Skeletal muscle cell (primary cell): ENCODE results near the genes NEK8 and ERAL1.

DNA sequence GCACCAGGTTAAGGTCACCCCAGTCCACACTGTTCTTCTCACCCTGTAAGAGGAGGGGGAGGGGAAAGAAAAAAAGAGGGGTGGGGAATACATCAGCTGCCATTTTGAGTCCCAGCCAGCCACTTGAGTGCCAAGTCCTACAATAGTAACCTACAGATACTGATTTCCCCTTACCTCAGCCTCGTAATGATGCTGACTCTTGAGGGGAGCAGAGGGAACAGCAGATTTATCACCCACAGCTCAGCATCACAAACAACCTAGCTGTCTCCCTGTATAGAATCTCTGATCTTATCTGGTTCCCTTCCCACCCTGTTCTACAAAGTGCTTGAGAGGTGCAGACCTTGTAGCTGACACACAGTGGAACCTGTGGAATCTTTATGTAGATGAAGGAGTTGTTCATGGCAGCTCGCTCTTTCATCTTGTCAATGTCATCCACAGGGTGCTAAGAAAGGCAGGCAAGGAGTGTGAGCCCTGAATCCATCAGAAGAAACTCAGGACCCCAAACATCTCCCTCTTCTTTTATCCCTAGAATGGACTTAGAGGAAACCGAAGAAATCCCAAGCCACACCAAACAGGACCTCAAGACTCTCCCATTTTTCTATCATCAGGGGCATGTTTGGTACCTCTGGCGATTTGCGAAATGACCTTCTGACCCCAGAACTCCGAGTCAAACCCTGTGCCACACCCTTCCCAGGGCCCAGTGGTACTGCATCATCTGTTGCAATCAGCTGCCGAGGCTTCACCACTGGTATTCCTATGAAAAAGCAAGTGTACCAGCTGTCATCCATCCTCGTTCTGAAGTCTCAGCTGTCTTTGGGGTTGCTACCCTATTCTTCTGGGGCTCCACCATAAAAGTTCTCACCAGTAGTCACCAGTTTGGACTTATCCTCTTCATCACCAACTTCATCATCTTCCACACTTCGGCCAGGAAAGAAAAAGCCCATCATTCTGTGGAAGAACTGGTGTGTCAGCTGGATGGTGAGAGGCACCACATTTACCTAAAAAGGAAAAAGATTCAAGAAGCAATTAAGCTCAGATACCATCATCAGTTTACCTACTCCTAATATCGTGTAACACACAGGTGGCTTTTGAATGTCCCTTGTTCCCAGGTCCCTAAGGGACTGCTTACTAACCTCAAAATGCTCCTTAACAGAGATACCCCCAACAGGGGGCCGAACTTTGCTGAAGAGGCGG, 2.2 kb upstream of the RSKR start:
- RRBS, result no CpG with 5 or more reads among the region's 12 CpGs

GRCh38 chr17:28619555-28620462, 5.8 kb upstream of the RSKR start:
- RRBS, result no CpG with 5 or more reads among the region's 8 CpGs

DNA sequence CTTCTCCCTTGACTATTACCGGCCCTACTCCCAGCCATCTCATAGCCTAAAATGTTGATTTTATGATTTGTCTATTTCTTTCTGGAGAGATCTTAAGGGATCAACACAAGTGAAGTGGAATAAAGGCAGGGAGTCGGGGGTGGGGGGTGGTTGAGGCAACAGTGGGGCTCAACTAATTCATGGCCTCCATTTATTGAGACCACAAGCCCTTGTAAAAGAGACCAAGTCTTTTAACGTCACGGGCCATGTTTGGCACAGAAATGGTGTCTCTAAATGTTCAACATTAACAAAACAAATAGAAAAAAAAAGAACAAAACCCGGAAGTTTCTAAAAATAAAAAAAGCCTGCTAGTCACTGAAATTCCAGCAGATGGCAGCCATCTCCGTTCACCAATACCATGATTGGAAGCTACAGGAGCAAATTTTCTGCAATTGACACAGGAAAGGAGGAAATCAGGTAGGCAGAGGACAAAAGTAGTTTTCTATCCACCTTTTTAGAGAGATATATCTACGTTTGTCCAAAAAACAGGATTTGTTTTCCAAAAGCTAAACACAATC, 1.8 kb upstream of the BLTP2 start:
- RRBS, result no CpG with 5 or more reads among the region's 7 CpGs

DNA sequence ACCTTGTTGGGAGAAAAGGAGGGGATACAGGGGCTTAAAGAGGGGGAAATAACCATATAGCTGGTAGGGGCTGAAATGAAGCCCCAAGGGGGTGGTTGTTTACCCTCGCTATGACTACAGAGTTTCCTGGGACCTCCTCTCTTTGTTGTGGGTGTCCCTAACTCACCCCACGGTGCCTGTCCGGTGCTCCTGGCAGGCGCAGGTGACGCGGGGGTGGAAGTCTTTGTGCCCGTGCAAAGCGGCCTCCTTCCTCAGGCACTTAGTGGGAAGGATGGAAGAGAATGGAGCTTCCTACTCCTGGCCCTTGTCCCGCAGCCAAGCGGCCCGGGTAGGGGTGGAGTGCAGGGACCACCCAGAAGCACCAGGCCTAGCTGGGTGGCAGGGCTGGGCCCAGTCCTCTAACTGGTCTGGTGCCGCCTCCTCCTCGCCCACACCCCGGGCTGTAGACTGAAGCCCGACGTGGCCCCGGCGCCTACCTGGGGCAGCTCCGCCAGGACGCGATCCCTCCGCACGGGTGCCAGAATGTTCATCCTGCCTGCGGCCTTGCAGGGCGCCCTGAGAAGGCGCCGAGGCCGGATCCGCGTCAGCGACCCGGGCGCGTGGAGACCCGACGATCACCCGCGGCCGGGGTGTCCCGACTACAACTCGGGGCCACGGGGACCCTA, 799 bp downstream of the RAB34 start:
- RRBS, result no CpG with 5 or more reads among the region's 42 CpGs

DNA sequence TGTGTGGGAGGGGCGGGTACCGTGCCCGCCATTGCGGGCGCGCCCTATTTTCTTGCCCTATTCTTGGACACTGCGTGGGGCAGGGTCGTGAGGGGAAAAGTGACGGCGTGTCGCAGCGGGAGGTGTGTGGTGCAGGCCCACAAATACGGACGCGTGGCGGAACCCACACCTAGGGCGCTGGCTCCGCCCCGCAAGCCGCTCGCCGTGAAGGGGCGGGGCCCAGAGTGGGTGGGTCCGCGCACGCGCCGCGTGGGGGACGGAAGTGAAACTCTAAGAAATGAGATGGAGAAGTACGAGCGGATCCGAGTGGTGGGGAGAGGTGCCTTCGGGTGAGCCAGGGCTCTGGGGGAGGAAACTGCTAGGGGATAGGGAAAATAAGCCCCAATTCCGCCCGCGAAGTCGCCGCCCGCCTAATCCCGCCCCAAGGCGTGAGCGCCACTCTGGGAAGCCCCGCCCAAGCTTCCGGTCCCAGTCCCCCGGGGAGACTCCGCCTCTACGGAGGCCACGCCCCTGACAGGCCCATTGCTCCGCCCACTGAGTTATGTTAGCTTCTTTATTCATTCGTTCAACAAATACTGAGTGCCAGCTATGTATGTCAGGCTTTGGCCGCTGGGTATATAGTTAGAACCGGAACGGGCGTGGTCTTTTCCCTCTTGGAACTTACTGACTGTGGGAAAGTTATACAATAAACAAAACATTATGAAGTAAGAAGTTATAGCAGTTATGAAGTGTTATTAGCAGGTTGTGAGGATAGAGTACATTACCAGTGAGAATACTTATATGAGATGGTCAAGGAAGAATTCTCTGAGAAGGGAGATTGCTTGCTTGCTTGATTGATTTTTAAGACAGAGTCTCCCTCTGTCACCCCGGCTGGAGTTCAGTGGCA, at the start of gene NEK8:
Gene NEK8 (plus strand): TSS at position 257 of the 886 bp plus-strand sequence.
- RRBS, result no CpG with 5 or more reads among the region's 56 CpGs

GRCh38 chr17:28745125-28746016, 1.6 kb downstream of the TRAF4 start:
- RRBS, result 6% methylated on average over 3 of the region's 23 CpGs

DNA sequence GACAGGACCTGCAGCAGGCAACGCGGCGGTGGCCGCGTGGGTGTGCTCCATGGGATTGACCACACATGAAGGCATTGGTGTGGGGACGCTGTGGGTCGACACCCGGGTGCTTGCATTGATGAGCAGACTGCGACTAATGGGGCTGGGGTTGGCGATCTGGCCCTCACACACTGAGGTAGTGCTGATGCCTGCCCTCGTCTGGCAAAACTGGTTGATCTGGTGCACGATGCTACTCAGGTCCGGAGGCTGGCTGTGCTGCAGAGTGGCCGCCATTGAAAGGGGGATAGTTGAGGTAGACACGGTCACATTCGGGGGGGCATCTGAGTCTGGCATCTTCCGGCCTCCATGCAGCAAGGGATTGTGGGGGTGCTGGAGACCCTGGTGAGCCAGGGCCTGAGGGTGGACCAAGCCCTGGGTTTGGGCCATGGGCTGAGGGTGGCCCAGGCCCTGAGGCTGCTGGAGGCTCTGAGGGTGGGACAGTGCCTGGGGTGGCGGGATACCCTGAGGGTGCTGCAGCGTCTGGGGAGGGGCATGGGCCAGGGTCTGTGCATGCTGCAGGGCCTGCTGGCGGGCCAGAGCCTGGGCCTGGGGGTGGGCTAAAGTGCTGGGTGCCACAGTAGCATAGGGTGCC, 15.2 kb downstream of the TRAF4 start:
- RRBS, result 100% methylated on average over 2 of the region's 20 CpGs

GRCh38 chr17:28854204-28855135, at the start of gene ERAL1:
ERAL1 (plus strand) TSS chr17:28855016.
- RRBS, result no CpG with 5 or more reads among the region's 31 CpGs

DNA sequence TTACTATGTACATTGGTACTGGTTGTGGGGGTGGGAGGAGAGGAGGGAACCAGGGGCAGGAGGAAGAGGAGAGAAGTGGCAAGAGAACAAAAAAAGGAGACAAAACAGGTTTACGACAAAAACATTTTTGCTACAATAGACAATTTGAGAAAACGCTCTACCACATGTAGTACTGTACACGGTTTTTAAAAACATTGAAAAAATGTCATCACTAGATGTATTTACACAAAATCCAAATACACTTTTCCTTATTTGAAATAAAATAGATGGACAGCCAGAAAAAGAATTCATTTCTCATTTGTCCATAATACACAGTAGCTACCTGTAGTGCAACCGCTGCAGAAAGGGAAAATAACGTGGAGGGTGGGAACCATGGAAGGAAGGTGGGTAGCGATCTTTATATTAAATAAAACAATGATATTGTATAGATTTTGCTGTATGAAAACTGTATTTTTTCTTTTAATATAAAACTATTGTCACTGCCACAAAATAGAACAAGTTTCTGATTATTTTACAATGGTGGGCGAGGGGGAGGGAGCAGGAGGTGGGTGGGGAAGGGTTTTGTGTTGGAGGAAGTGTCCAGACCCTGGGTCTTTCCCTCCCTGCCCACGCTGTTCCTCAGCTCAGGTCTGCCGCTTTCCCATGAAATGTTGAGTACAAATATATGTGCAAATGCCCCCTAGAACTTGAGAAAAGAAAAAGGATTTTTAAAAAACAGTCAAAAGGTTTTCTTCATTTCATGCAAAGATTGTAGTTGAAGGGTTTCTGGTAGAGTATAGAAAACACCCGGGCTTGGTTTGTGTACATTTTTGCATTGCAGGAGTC, 2.6 kb upstream of the DHRS13 start:
- RRBS, result no CpG with 5 or more reads among the region's 10 CpGs

DNA sequence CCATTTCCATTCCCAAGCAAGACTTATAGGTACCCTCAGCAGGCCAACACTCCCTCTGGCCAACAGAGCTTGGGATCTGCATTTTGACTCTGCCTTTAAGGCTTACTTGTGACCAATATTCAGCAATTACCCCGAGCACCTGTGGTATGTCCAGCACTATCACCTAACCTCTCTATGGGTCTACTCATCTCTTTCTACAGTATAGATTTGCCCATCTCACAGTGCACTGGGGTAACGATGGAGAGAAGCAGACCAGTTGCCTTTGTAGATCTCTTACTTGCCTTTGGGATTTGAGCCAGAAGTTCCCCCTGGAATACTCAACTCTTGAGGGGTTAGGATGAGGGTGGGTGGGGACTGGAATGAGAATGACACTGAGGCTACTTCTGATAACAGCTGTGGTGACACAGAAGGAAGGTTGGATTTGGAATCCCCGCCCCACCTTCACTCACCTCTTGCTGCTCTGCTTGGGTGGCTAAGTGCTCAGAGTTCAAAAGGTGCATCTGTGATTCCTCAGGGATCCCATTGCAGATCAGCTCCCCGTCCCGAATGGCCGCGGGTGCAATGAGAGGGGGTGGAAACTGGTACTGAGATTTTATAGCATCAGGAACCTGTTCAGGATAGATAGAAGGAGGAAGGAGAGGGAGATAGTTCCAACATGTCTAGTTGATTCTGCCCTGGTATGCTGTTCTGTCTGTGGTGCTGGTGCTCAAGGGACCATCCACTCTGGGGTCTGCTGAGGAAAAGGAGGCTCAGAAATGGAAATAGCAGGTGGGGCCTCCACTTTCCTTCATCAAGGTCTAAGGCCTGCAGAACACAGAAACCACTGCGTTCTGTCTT, 10.8 kb upstream of the DHRS13 start:
- RRBS, result no CpG with 5 or more reads among the region's 8 CpGs

- RRBS, result no CpG with 5 or more reads among the region's 11 CpGs
Measured at GRCh38 chr17:28918826-28919527, 16.1 kb upstream of the DHRS13 start.

DNA sequence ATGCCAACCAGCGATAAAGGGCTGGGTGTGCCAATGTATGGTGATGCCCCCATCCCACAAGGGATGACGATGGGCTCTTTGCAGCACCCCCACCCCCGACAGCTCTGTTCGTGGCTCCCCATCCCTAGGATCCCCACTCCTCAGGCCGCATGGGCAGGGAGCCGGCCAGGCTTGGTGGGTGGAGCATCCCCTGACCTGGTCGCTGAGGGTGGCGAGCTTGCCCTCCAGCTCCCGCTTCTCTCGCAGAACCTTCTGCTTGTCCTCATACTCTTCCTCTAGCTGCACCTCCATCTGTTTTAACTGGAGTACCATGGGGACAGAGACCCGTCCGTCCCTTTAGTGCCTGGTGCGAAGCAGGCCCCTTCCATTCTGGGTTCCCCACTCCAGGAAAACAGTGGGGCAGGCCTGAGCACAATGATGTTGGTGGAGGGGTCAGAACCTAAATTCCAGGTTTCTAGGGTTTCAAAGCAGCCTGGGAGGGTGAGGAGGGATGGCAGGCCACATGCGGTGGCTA, 50.2 kb downstream of the PIPOX start:
- RRBS, result no CpG with 5 or more reads among the region's 14 CpGs

- RRBS, result no CpG with 5 or more reads among the region's 9 CpGs
Measured at GRCh38 chr17:29108624-29109150, 65.7 kb downstream of the PIPOX start.

- RRBS, result 67% methylated on average over 4 of the region's 23 CpGs
Measured at GRCh38 chr17:29116310-29117024, 63.7 kb downstream of the MYO18A start.

- RRBS, result no CpG with 5 or more reads among the region's 10 CpGs
Measured at GRCh38 chr17:29117025-29117438, 63.2 kb downstream of the MYO18A start.

DNA sequence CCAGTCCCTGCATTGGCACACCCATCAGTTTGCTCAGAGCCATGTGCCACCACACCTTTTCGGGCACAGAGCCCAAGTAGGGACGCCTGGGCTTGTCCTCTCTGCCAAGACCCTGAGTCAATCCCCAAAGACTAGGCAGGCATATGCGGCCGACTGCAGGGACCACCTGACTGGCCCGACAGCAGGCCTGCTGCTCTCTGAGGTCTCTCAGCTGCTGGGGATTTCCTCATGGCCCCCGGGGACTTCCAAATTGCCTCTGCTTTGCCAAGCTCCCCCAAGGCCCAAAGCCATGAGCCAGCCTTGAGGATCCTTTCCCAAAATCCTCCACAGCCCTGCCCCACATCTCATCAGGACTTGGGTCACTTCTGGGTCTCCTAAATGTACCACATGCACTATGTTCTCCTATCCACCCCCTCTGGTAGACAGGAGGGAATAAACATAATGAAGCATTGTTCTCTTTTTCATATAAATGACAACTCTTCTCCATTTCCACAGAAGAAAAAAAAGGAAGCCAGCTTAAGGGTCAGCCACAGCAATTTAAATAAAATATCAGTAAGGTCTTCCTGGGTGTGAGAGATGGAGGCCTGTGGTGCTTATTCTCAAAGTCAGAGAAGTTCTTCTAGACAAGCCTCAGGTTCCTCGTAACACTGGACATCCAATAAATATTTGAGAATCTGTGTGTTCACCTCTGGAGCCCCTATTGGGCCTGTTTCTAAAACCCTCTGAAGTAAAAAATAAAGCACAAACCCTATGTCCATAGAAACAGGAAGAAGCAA, 30.5 kb downstream of the MYO18A start:
- RRBS, result no CpG with 5 or more reads among the region's 7 CpGs

DNA sequence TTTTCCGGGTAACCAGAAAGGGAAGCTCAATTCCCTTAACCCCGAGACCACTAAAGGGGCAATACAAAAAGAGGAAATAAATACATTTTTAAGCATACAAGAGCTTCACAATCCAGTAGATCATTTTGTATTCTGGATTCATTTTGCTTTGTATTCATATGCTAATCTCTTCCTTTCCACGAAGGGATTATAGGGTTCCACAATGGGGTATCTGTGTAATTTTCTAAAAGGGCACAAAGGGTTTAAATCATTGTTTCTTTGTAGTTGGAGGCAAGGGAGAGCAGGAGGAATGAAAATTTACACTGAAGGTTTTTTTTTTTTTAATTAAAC, 566 bp upstream of the NUFIP2 start:
- RRBS, result no CpG with 5 or more reads among the region's 3 CpGs

DNA sequence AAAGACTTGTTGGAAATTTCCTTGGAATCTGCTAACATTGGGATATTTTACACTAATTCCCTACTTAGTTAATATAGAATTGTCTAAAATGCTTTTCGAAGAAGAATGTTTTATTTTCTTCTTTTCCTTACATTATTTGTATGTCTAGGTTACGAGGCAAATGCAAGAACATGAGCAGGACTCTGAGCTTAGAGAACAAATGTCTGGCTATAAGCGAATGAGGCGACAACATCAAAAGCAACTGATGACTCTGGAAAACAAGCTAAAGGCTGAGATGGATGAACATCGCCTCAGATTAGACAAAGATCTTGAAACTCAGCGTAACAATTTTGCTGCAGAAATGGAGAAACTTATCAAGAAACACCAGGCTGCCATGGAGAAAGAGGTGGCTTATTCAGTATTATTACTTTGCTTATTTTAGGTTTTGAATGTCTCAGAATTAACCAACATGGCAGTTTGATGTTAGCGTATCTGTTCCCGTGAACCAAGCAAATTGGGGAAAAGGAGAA, 59.0 kb downstream of the ABHD15 start:
- RRBS, result no CpG with 5 or more reads among the region's 8 CpGs

GRCh38 chr17:29543686-29544467, 23.0 kb downstream of the ABHD15 start:
- RRBS, result no CpG with 5 or more reads among the region's 8 CpGs

- RRBS, result 3% methylated on average over 20 of the region's 73 CpGs
Measured at GRCh38 chr17:29613177-29613965, 9.3 kb downstream of the CORO6 start.